HT-29 (cell line): ENCODE data around the gene ADK.

DNA sequence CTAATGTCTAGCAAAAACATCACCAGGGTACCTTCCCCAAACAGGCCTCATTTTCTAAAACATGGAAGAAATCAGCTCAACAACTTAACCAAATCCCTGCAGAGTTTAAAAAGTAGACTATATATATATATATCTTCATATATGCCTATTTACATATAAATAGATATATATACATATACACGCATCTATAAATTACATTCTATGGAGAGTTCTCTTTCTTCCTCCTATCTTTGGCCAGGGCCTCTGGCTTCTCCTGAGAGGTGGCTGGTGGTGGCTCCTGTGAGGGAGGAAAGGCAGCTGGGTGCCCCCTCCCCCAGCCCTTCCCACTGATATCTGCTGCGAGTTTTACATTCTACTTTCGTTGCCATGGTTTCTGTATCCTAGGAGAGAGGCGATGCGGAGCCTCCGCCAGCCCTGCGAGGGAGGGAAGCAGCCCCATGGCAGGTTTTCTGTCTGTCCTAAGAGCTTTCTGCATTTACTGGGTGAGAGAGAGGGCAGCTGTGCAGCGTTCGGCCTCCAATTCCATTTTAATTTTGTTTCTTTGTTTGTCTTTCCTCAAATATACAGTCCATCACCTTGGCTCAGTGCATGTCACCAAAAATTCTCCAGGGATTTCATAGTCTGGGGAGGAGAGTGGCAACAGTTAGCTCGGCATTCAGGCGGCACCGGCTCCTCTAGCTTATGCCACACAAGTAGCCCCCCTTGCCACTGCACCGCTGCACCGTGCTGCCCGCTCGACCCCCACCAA lies 20.5 kb downstream of the DNAJB12 start:
- RAMPAGE, long total RNA, result no peak

DNA sequence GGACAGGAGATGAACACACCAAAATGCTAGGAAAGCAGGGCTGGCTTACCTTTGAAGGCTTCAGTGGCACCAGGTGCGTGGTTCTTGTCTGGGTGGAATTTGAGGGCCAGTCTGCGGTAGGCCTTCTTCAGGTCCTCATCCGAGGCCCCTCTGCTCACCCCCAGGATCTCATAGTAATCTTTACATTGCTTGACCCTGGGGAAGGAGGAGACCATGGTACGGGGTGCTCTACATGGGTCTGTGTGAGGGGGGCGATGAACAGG lies 11.5 kb downstream of the DNAJB12 start:
- RAMPAGE, long total RNA, result no peak

- RAMPAGE, long total RNA, result no peak
Observed at GRCh38 chr10:72707961-72708405, 16.0 kb downstream of the MCU start.

DNA sequence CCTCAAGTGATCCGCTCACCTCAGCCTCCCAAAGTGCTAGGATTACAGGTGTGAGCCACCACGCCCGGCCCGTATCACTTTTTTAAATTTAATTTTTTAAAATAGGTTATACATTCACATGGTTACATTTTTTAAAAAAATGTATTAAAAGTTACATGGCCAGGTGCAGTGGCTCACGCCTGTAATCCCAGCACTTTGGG lies 10.6 kb downstream of the ECD start:
- RAMPAGE, long total RNA, result no peak

- RAMPAGE, long total RNA, result no peak
Observed at GRCh38 chr10:73251269-73252130, 944 bp downstream of the MRPS16 start.

- RAMPAGE, long total RNA, result no peak
Observed at GRCh38 chr10:73470797-73471295, 25.0 kb downstream of the PPP3CB start.

- RAMPAGE, long total RNA, result no peak
Observed at GRCh38 chr10:73553129-73553763, 37.9 kb downstream of the USP54 start.

- RAMPAGE, long total RNA, result no peak
Observed at GRCh38 chr10:73646502-73647098, 5.3 kb upstream of the MYOZ1 start.

- RAMPAGE, long total RNA, result no peak
Observed at GRCh38 chr10:73768561-73769533, 3.2 kb upstream of the FUT11 start.

GRCh38 chr10:73796587-73797093 lies 11.2 kb downstream of the ZSWIM8 start:
- RAMPAGE, long total RNA, result no peak

- RAMPAGE, long total RNA, result no peak
Observed at GRCh38 chr10:73904605-73904960, 6.3 kb upstream of the PLAU start.

- RAMPAGE, long total RNA, result no peak
Observed at GRCh38 chr10:73907816-73908332, 3.1 kb upstream of the PLAU start.

DNA sequence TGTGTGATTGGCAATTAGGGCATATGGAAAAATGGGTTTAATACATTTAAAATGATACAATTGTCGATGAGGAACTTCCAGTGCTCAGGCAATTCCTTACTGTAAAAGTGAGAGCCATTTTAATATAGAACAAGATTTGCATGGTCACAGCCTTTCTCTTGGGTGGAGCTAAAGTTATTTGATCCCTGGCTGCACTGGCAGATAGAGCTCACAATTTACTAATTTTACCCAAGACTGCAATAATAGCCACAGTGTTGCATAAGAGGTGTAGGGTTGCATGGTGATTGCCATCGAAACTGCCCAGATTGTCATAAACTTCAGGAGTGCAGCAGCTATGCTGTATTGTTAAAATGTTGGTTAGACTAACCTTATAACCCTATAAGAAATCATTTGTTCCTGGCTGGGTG lies 49.9 kb downstream of the VCL start:
- RAMPAGE, long total RNA, result no peak

- RAMPAGE, long total RNA, result no peak
Observed at GRCh38 chr10:74151128-74152352, at the start of gene ADK. ADK (plus strand) TSS chr10:74151221.

GRCh38 chr10:74349488-74349885 lies 198.5 kb downstream of the ADK start:
- RAMPAGE, long total RNA, result no peak

GRCh38 chr10:74433277-74433700 lies 282.3 kb downstream of the ADK start:
- RAMPAGE, long total RNA, result no peak

- RAMPAGE, long total RNA, result no peak
Observed at GRCh38 chr10:74475192-74475722, 324.2 kb downstream of the ADK start.

DNA sequence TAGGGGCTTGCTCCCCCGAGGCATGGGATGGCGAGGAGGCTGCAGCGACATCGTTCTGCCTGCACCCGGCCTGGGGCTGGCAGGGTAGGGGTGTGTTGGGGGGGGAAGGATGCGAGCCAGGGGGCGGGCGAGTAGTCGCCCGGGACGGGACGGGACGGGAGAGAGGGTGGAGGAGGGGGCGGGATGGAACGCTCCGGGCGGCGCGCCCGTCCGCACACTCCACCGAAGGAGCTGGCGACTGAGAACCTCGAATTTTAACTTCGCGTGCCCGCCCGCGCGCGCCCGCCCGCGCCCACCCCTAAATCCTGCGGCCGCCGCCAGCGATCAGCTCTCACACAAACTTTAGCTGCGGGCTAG lies 650 bp upstream of the KAT6B start:
- RAMPAGE, long total RNA, result no peak

GRCh38 chr10:74886621-74887188 lies 60.3 kb downstream of the KAT6B start:
- RAMPAGE, long total RNA, result no peak

DNA sequence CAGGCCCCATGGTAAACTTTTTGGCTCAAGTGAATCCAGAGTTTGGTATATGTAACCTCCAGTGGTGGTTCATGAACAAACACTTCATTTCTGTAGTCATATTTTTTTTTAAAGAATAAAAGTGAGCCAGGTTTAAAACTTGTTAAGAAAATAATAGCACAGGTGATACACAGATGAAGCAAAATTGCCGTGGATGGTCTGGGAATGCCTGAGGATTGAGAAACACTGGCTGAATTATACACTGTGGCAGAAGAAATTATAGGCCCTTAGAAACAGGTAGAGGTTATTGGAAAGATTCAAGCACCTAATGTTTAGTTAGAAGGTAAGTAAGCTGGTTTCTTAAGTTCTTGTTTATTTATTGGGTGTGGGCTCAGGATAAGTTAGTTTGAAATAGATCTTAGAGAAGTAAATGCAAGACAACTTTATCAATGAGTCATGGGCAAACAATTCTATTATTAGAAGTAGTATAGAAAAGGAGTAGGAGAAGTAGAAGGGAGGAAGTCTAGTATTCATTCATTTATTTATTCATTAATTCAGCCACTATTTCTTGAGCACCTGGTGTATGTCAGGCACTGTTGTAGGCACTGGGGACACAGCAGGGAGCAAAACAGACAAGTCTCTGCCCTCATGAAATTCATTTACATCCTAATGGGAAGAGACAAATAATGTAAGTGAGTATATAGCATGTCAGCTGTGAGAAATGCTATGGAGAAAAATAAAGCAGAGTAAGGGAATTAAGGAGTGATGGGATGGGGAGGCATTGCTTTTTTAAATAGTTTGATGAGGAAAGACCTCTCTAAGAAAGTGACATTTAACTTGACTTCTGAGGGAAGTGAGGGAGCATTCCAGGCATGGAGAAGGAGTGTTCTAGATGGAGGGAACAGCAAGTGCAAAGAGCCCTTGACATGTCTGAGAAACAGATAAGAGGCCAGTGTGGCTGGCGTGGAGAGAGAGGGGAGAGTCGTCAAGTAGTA lies 96.6 kb downstream of the KAT6B start:
- RAMPAGE, long total RNA, result no peak